Tibial artery (tissue), 1 donor: ENCODE data around the gene CYP3A5.

GRCh38 chr7:99105723-99106276, 38.1 kb downstream of the SMURF1 start:
- PRO-cap = no peak

- PRO-cap = no peak
Observed at GRCh38 chr7:99128138-99128608, 15.7 kb downstream of the SMURF1 start.

- PRO-cap = no peak
Observed at GRCh38 chr7:99138678-99139537, 5.0 kb downstream of the SMURF1 start.

- PRO-cap = no peak
Observed at GRCh38 chr7:99394166-99394815, 14.1 kb downstream of the PDAP1 start.

DNA sequence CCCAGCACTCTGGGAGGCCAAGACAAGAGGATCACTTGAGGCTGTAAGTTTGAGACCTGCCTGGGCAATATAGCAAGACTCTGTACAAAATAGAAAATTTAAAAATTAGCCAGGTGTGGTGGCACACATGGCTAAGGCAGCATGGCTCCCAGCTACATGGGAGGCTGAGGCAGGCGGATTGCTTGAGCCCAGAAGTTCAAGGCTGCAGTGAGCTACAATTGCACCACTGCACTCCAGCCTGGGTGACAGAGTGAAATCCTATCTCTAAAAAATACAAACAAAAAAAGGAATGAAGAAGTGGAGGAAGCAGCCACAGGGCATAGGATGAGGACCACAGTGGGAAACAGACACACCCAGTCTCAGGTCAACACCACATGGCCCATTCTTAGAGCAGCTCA, 10.0 kb downstream of the PDAP1 start:
- PRO-cap = no peak

DNA sequence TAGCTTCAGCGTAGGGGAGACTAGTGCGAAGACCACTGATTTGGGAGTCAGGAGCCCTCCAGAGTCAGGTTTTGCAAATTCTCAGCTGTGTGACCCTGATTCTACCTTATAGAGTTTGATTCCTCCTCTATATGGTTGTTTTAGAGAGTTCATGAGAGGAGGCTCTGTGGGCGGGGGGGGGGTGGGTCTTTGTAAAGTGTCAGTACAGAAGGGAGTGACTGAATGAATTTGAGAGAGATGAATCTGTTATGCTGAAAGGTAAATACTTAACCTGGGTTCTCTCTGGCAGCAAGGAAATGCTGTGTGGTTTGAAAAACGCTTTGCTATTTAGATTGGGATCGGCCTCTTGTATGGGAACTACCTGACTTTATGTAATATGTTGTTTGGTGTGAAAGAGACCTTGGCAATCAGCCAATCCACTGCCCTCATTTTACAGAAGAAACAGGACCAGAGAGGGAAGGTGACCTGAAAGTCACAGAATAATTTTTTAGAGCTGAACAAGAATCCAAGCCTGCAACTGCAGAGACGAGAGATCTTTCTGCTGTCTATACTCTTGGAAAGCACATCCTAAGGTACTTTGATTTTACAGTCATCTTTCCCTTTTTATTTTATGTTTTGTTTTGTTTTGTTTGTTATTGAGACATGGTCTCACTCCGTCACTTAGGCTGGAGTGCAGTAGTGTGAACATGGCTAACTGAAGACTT, 981 bp downstream of the BUD31 start:
- PRO-cap = no peak

DNA sequence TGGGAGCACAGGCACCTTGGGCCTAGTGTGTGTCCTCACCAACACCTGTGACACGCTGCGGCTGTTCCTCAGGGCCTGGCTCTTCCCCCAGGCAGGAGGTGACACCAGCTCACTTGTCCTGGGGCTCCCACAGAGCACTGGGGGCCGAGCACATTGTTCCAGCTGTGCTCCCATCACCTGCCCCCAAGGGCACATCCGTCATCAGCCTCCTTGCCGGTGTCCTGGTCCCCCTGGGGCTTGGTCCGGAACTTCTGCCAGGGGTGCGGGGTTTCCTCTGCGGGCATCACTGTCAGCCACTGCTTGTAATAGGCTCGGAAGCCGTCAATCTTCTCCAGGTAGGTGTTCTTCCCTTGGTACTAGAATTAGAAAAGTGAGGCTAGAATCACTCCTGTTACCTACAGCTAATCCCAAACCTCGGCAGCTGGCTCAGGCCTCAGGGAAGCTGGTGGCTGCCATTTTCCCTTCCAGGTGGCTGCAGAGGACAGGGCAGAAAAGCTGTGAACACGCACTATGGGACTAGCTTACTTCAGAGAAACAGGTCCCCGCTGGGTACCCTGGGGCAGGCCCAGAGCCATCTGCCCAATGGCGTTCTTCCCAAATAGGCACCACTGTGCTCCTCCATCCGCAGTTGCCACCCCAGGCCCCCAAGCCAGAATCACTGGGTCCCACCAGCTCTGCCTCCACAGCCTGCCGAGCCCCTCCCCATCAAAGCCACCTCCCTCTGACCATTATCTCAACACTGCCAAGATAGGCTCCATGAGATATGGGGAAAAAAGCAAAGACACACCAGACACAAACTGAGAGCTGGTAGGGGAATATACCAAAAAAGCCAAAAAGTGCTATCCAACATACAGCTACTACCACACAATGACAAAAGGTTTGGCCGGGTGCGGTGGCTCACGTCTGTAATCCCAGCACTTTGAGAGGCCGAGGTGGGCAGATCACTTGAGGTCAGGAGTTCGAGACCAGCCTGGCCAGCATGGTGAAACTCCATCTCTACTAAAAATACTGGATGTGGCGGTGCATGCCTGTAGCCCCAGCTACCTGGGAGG, 11.4 kb downstream of the BUD31 start:
- PRO-cap = no peak

DNA sequence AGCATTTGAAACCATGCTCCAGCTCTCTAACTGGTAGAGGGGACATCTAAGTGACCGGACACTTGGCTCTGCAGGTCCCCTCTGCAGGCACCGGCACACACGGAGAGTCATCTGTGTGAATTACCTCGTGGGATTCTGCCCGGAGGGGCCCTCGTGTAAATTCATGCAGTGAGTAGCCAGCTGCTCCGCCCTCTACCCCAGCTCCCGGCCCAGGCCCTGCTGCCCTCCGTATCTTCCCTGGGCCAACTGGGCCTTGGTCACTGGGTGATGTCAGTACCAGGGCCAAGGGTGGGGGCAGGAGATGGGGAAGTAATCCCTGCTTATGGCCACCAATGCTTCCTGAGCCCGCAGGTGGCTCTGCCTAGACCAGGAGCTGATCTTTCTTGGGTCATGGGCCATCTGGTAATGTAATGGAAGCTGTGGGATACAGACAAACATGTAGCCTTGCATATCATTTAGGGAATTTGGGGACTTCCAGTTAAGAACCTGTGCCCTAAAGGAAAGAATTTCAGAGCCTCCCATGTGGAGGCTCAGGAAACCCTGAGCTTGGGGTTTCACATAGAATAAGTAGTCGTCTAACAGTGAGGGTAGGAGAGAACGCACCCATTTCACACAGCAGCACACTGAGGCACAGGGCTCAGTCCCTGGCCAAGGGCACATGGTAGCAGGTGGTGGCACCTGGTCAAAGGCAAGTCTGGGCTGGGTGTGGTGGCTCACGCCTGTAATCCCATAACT, 12.1 kb downstream of the CPSF4 start:
- PRO-cap = no peak

DNA sequence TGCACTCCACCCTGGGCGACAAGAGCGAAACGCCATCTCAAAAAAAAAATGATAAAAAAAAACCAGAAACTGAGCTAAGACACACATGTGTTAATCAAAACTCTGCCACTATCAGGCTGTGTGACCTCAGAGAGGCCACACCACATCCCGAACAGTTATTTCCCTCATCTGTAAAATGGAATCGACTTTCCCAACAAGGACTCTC, 844 bp downstream of the ATP5MF start:
- PRO-cap = no peak

- PRO-cap = no peak
Observed at GRCh38 chr7:99478855-99479582, 6.3 kb downstream of the ZNF789 start.

DNA sequence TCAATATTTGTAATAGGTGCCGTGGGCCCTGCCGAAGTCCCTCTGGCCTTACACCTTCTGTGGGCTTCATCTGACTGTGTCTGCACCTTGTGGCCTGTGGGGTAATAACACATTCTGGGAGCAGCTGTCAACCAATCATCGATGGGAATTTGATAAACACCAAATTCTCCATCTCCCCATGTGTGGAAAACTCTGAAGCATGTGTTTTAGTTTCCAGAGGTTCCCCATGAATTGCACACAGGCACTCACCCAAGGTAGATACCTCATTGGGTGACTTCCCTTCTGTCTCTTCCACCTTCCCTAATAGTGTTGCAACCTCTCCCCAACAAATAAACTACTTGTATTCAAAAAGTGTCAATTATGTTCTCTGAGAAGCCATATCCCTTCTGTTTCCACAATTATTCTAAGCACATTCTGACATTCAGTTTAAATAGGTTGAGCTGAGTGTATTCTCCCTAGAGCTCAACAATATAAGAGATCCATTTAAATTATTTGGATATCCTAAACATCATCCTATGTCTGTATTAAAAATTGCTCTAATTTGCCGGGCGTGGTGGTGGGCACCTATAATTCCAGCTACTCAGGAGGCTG, 10.7 kb downstream of the ZNF394 start:
- PRO-cap = no peak

GRCh38 chr7:99561003-99561597, 2.7 kb downstream of the ZNF655 start:
- PRO-cap = no peak

- PRO-cap = no peak
Observed at GRCh38 chr7:99649402-99649840, 30.4 kb downstream of the CYP3A5 start.

DNA sequence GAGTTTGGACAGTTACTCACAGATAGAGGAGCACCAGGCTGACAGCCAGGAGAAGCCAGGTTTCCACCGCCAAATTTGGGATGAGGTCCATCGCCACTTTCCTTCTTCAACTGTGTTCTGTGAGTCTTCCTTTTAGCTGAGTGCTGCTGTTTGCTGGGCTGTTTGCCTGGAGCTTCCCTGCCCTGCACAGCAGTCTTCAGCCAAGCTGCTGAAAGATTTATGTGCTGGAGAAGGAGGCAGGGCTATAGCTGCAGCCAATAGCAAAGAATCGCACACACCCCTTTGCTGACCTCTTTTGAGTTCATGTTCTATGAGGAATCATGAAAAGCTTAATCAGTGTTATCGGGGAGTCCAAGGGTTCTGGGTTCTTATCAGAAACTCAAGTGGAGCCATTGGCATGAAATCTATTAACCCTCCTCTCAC, at the start of gene CYP3A5:
Gene CYP3A5, minus strand, starts transcription at position 191 of the 423 bp plus-strand sequence.
- PRO-cap = no peak

DNA sequence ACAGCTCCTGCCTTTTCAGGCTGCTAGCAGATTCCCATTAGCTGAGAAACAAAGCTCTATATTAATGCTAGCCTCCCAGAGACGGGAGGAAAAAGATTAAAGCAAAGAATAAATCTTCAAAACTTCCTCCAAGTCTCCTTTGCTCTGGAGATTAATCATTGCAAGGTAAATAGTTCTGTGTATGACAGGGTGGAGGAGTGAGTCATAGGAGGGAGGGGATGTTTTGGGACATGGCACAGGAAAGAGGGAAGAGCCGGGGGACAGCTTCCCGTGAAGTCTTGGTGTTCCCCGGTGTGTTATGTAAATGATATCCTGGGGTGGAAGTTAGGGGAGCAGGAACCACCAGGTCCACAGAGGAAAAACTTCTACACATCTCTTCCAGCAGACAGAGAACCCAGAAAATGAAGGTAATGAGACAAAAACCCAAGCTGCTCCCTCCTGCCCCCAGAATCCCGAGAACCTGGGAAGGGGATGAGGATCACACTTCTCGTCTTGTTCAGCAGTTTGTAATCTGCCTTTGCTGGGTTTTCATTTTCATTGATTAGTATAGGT, 19.4 kb upstream of the CYP3A5 start:
- PRO-cap = no peak

- PRO-cap = no peak
Observed at GRCh38 chr7:99971051-99971541, 4.7 kb downstream of the AZGP1 start.

DNA sequence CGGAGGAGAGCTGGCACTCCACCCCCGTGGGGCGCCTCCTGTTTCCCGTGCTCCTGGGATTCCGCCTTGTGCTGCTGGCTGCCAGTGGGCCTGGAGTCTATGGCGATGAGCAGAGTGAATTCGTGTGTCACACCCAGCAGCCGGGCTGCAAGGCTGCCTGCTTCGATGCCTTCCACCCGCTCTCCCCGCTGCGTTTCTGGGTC, 16.5 kb upstream of the AZGP1 start:
- PRO-cap = no peak

DNA sequence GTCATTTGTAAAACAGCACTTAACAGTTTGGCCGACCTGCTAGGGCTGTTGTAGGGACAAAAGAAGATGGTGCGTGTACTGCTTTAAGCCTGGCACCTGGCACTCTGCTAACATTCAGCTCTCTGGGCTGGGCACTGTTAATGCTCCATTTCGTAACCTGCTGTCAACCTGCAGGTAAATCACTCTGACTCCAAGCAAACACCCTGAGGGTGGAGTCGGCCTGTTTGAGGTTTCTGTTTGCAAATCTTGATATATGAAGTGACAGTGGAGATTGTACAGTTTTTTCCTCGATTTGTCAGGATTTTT, 7.3 kb downstream of the ZKSCAN1 start:
- PRO-cap = no peak

- PRO-cap = no peak
Observed at GRCh38 chr7:100029795-100030084, 14.3 kb downstream of the ZKSCAN1 start.

DNA sequence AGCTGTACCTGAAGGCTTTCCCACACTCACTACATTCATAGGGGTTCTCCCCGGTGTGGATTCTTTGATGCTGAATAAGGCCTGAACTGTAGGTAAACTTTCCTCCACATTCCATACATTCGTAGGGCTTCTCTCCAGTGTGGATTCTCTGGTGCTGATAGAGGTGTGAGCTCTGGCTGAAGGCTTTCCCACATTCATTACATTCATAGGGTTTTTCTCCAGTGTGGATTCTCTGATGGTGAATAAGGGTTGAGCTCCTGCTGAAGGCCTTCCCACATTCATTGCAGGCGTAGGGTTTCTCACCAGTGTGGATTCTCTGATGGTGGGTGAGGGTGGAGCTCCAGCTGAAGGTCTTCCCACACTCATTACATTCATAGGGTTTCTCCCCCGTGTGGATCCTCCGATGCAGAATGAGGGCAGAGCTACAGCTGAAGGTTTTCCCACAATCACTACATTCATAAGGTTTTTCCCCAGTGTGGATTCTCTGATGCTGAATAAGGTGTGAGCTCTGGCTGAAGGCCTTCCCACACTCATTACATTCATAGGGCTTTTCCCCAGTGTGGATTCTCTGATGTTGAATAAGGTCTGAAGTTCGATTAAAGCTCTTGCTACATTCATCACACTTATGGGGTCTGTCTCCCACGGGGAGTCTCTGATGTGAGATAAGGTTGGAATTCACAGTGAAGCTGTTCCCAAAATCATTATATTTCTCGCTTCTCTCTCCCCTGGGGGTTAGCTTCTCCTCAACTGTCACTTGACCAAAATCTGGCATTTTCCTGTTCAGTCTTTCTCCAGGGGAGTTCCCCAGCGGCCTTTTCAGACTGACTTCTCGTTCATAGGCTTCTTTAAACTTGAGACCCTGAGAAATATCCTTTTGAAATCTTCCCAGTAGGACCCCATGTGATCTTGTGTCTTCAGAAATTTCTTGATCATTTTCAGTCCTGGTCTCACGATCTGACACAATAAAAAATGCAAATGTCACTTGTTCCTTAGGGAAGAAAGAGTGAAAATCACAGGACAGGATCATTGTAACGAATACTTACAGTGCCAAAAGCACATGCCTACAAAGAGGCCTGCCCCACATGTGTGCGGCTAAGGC, 9.9 kb downstream of the ZNF3 start:
- PRO-cap = no peak